Myometrial cell (primary cell): Measurements from ENCODE around the gene CDC16.

DNA sequence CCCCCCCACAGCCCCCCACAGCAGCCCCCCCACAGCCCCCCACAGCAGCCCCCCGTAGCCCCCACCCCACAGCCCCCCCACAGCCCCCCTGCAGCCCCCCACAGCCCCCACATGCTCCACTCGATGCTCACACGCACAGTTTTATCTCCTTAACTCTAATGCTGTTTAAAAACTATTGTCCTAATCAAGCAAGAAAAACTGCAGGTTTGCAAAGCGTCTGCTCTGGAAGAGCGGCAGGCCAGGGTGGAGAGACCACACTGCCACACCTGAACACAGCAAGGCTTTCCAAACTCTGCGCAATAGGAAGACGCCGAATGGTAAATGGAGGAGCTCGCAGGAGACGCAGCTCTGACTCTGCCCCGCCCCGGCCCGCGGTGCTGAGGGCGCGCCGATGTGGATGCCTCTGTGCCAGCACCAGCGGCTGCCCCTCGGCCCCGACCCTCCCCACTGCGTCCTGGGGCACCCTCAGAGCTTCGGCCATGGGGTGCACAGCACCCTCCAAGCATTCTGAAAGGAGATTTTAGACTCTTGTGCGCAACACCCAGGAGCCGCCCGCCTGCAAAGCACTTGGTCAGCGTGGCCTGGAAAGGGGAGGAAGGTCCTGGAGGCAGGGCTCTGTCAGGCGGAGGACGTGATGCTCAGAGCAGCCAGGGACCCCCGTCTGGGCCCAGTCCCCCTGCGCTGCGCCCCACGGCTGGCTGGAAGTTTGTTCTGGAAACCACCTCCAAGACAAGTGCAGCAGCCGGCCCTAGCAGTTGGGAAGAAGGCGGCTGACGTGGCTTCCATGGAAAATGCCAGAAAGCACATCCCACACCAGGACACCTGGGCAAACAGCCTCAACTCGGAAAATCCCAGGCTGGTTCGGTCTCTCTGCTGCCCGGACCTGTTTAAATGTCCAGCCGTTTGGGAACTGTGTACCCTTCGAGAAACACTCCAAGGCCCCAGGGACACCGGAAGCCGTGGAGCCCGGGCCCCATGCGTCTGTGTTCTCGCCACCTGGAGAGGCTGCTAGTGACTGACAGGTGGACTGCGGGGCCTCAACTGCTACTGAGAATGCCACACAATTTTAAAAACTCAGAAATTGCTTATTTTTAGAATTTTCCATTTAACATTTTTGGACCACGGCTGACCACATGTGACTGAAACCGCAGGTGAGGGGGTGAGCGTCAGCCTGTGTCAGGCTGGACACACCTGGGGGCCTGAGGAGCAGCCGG, 32.2 kb downstream of the RASA3 start:
- RAMPAGE, long total RNA, result no peak

- RAMPAGE, long total RNA, result no peak
Measured at GRCh38 chr13:114112710-114113420, 19.6 kb downstream of the RASA3 start.

DNA sequence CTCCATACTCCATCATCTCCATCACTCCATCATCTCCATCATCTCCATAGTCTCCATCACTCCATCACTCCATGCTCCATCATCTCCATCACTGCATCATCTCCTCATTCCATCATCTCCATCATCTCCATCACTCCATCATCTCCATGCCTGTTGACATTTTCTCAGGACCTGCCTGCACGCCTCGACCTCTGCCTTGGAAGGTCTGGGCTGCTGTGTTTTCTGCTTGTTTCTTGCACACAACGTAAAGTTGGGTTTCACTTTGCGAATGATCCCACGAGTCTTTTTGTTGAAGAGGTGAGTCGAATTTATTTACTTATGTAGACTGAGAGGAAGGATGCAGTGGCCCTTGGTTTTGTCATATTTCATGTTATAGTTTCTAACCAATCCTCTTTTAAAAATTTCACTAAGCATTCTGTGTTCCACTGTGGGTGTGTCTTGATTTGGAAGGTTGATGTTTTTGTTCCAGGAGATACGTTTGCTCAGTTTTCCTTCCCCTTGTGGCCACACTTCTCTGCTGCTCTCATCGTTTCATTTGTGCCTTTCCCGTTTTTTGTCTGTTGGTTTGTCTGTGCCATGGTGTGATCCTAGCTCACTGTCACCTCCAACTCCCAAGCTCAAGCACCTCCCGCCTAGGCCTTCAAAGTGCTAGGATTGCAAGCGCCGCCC, 21.5 kb upstream of the RASA3 start:
- RAMPAGE, long total RNA, result no peak

DNA sequence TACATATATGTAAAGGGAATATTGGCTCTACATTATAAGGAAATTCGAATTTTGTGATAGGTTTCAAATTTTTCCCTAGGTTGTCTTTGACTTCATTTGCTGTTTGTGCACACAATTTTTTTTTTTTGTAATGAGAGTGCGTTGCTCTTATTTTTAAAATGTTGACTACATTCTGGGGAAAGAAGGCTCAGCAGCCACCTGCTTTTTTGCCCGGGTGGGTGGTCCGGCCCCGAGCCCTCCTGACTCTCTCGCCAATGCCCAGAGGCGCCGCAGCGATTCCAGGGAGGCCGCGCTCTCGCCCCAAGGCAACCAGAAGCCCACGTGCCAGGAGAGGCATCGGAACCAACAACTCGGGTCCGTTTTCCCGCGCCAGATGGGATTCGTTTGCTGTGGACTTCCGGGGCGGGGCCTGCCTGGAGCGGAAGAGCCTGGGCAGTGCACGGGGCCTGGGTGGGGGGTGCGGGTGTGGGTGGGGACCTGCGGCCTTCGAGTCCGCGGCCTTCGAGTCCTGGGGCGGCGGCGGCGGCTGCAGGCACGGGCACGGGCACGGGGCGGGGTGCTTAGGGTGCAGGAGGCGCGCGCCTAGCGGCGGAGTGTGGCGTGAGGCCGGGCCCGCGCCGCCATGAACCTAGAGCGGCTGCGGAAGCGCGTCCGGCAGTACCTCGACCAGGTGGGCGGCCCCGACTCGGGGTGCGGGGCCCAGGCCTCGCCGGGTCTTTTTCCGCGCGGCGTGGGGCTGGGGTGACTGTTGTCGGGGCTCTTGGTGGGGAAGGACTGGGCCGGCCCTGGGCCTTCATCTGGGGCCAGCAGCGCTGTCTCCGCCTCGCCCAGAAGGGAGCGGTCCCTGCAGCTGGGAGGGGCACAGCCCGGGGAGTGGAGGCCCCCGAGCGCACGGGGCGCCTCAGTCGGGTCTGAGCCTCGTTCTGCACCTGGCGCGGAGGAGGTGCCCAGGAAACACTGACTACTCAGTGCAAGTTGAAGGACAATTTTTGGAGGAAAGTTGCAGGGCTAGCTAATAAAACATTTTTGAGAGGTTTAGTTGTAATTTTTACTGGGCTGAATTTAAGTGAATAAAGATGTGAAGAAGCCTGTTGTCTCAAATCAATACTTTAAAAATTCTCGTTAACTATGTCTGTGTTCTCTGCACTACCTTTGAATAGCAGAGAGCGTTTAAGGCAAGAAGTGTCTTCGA, at the start of gene CDC16:
Gene CDC16, plus strand, starts transcription at position 435 of the 1,192 bp plus-strand sequence.
- RAMPAGE, long total RNA, result no peak

GRCh38 chr13:114268524-114268868, 12.9 kb upstream of the UPF3A start:
- RAMPAGE, long total RNA, result no peak

GRCh38 chr13:114283582-114284077, 2.2 kb downstream of the UPF3A start:
- RAMPAGE, long total RNA, result no peak

GRCh38 chr13:114298651-114299198, 15.6 kb upstream of the CHAMP1 start:
- RAMPAGE, long total RNA, result no peak

GRCh38 chr13:114324837-114325167, 10.5 kb downstream of the CHAMP1 start:
- RAMPAGE, long total RNA, result no peak